GM06990 (cell line): ENCODE measurements around a stretch of chr7.

DNA sequence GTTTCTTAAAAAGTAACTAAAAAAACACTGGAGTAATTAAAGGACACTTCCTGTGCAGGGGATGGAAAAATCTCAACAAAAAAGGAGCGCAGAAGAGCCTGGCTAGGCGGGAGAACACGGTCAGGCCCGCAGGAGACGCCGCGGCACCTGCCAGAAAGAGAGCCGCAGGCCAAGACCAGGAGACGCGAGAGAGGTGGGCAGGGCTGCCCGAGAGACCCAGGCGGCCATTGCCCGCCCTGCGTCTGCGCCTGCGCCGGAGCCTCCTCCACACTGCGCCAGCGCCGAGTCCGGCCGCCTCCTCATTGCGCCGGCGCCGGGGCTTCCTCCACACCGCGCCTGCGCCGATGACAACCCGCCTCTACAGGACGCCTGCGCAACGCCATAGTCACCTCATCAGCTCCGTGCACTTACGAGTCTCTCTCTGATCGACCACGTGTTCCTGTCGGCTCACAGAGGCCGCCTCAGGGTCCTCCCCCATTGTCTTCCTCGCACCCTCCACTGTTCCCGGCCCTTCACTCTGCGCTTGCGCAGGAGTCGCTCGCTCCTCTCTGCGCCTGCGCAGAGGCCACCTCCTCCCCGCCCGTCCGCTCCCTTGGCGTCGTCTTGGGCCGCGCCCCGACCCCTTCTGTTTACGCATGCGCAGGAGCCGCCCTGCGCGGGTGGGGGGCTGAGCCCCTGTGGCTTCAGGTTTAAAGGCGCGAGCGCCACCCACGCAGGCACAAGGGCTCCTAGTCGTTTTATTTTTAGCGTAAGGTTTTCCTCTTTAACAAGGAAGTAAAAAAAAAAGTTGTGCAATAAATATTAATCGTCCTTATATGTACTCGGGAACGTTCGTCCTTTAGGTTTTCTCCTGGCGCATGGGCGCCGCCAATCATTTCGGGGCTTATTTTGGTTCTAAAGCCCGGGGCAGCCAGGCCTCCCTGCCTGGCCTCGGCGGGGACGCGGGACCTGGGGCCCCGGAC lies 43.2 kb upstream of the FAM20C start:
- RRBS: 6% methylated on average over 6 of the region's 81 CpGs

GRCh38 chr7:155431-156058 lies 36.8 kb upstream of the FAM20C start:
- RRBS: no CpG with 5 or more reads among the region's 4 CpGs

GRCh38 chr7:187047-187713 lies 5.2 kb upstream of the FAM20C start:
- RRBS: no CpG with 5 or more reads among the region's 28 CpGs

DNA sequence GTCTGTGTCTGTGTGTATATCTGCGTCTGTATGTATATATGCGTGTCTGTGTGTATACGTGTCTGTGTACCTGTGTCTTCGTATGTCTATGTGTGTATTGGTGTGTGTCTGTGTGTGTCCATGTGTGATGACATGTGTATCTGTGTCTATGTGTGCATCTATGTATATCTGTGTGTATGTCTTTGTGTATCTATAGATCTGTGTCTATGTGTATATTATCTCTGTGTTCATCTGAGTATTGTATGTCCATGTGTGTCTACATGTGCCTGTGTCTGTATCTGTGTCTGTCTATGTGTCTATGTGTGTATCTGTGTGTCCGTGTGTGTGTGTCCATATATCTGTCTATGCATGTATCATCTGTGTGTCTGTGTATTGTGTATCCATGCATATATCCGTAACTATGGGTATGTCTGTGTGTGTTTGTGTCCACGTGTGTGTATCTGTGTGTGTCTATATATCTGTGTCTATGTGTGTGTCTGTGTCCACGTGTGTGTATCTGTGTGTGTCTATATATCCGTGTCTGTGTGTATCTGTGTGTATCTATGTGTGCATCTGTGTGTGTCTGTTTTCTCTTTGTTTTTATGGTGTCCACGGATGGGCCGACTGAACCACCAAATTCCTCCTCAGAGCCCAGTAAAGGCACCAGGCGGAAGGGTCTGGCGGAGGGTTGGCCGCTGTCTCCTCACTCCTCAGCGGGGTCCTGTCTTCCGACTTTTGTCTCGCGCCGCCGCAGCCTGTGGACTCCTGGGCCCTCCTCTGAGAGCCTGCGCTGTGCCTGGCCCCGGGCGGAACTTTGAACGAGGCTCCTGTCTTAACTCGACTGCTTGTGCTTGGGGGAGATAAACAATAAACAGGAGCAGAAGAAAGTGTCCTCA lies 2.5 kb upstream of the FAM20C start:
- RRBS: no CpG with 5 or more reads among the region's 25 CpGs

DNA sequence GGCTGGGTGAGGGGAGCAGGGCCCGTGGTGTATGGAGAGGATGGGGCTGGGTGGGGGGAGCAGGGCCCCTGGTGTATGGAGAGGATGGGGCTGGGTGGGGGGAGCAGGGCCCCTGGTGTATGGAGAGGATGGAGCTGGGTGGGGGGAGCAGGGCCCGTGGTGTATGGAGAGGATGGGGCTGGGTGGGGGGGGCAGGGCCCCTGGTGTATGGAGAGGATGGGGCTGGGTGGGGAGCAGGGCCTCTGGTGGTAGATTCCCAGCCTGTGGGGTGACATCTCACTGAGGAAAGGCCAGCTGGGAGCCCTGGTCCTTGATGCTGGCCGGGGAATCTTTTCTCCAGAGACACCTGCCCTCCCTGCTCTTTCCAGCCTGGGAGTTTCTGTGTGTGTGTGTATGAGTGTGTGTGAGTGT lies 23.9 kb downstream of the FAM20C start:
- RRBS: no CpG with 5 or more reads among the region's 3 CpGs

DNA sequence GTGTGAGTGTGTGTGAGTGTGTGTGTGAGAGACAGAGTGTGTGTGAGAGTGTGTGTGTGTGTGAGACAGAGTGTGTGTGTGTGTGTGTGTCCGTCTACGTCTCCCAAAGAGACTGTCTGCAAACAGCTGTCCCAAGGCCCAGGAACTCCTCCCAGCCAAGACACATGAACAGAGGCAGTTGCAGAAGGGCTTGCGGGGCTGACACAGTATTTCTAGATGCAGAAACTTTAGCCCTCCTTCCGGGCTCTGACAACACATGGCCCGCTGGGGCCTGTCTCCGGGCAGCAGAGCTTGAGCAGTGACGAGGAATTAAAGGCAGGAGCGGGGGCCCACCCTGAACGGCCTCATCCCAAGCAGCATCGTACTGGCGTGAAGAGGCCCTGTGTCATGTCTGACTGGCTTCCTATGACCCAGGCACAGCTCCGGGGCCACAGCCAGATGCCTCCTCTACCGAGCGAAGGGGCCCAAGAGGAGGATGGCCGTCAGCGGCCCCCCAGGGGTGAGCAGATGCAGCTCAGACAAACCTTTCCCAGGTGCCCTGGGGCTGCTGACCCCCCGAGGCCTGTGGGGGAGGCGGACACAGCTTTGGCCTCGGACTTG lies 24.4 kb downstream of the FAM20C start:
- RRBS: no CpG with 5 or more reads among the region's 19 CpGs

DNA sequence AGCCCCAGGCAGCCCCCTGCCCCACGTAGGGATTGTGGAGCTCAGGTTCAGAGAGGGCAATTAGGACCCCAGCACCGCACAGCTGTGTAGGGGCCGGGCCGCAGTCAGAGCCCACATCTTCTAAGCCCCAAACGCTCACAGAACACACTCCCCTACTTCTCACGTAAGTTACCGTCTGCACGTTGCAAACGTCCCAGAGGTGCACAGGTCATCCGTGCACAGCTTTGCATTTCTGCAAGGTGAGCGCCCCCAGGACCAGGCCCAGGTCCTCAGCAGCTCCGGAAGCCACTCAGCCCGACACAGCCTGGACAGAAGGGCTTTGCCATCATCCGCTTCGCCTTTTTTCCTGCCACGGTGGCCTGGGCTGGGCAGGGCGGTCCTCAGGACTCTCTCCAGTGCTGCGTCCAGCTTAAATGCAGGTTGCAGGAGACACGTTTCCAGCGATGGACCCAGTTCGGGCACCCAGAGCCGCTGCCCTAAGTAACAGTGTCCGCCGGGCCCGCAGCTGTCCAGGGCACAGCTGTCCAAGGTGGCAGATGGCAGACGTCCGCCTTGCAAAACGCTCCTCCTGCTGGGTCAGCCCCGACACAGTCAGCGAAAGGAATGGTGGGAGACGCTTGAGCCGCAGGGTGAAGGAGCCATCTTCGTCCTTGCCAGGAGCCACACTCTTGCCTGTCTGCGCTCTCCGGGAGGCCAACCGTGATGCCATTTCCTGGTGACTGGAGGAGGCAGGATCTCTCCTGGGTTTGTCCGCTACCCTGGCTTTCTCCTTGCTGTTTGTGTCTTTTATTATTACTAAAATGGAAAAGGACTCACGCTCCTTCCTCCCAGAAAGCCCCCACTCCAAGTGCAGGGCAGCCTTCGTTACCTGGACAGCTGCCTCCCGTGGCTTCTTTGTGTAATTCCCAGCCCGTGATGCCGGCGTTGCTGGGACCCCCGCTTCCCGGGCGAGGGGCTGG lies 37.0 kb upstream of the FOXL3 start:
- RRBS: 64% methylated on average over 2 of the region's 46 CpGs

GRCh38 chr7:294342-295077 lies 4.5 kb downstream of the FOXL3 start:
- RRBS: 47% methylated on average over 7 of the region's 25 CpGs

- RRBS: no CpG with 5 or more reads among the region's 9 CpGs
These were observed 33.4 kb downstream of the FOXL3 start for GRCh38 chr7:323446-323764.

- RRBS: 85% methylated on average over 5 of the region's 23 CpGs
These were observed 43.5 kb downstream of the FOXL3 start for GRCh38 chr7:333495-333892.

DNA sequence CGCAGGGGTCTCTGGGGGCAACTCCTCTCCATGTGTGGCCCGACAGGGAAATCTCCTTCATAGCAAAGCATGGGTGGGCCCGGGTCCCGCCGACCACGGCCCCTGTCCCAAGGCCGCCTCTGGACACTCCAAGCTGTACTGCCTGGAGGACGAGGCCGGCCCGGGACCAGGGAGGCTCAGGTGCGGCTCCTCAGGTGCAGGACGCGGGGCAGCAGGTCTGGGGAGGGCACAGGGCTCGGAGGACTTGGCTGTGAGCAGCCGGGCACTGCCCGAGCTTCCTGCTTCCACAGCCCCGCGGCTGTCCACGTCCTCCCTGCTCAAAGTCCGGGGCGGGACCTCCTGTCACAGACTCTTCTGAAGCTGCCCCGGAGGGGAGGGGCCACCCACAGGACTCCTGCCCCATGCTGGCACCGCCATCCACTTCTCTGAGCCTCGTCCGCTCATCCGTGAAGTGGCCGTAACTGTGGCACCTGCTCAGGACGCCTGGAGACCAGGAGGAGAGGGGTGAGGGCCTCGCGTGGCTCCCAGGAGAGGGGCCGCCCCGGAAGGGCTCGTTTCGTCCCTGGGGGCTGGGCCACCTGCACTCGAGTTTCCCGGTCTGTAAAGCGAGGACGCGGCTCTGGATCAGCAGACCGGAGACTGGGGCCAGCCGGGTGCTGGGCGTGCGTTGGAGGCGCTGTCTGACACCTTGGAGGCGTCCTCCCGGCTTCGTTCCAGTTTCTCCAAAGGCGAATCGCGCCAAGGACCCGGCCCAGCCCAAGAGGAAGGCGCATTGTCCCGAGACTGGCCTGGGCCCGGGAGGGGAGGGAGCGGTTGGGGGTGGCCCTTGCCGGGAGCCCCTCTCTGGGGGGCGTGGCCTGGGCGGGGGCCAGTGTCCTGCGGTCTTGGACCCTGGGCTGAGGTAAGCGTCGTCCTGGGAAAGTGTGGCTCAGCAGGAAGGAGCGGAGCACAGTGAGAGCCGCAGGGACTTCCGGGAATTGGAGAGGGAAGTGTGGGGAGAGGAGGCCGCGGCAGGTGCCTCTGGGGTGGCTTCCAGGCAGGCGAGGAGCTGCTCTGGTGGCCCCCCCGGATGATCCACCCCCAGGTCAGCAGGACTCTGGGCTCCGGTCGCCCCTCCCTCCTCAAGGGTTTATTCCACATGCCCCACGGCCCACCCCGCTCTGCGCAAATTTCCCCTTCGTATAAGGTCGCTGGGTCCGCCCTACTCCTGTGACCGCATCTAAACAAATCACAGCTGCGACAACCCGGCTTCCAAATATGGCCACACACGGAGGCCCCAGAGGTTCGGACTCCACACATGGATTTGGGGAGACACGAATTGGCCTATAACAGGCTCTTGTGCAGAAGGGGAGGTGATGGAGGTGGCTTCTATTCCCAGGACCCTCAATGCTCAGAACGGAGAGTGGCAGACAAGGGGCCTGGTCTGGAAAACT lies 89.6 kb downstream of the FOXL3 start:
- RRBS: 33% methylated on average over 41 of the region's 83 CpGs

DNA sequence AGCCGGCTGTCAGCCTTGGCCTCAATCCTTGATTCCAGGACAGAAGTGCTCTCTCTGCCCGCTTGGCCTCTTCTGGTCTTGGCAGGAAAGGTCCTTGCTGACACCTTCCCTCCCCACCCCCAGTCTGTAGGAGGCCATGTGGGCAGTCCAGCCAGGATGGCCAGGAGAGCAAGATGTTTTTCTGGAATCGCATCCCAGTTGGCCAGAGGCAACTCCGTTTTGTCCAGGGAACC lies 101.0 kb downstream of the PDGFA start:
- RRBS: no CpG with 5 or more reads among the region's 4 CpGs

DNA sequence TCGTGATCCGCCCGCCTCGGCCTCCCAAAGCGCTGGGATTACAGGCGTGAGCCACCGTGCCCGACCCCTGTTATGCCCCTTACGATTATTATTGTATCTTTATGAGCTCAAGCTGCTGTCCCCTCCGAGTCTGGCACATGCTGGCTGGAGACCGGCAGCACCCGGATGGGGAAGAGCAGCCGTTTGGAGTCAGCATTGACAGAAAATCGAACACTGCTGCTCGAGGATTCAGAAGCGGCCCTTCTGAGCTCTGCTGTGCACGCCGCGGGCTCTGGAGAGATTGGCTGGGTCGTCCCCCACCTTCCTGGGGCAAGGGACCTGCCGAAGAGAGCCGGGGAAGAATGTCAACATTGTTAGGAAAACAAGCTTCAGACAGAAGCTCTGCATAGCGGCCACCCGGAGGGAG lies 84.9 kb downstream of the PDGFA start:
- RRBS: no CpG with 5 or more reads among the region's 24 CpGs

DNA sequence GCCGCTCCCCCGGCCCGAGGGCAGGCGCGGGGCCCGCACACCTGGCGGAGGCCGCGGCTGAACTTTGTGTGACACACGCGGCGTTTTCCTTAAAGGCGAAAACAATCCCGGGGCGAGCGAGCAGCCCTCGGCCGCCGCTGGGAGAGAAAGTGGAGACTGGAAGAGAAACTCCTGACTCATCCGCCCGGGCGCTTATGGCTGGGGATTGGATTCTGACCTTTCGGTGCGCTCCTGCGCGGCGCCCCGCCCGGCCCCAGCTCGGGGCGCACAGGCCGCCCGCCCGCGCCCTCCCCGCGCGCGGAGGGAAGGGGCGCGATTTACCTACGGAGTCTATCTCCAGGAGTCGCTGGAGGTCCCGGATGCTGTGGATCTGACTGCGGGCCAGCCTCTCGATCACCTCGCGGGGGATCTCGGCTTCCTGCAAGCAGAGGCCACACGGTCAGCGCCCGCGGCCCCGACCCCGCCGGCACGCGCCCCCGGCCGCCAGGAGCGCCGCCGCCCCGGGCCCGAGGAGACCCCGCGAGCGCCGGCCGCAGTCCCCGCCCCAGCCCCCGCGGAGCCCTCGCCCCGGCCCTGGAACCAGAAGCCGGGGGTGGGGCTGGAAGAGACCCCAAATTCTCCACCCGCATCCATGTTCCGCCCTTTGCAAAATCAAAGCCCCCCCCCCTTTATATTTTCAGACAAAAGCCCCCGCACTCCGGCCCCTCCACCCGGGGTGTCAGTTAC lies 2.4 kb downstream of the PDGFA start:
- RRBS: 5% methylated on average over 46 of the region's 81 CpGs

- RRBS: 4% methylated on average over 39 of the region's 79 CpGs
These were observed 1.6 kb downstream of the PDGFA start for GRCh38 chr7:517799-518741.

GRCh38 chr7:728005-728385 lies 914 bp upstream of the PRKAR1B start:
- RRBS: no CpG with 5 or more reads among the region's 11 CpGs

GRCh38 chr7:779919-780399 lies 52.3 kb upstream of the SUN1 start:
- RRBS: no CpG with 5 or more reads among the region's 19 CpGs

DNA sequence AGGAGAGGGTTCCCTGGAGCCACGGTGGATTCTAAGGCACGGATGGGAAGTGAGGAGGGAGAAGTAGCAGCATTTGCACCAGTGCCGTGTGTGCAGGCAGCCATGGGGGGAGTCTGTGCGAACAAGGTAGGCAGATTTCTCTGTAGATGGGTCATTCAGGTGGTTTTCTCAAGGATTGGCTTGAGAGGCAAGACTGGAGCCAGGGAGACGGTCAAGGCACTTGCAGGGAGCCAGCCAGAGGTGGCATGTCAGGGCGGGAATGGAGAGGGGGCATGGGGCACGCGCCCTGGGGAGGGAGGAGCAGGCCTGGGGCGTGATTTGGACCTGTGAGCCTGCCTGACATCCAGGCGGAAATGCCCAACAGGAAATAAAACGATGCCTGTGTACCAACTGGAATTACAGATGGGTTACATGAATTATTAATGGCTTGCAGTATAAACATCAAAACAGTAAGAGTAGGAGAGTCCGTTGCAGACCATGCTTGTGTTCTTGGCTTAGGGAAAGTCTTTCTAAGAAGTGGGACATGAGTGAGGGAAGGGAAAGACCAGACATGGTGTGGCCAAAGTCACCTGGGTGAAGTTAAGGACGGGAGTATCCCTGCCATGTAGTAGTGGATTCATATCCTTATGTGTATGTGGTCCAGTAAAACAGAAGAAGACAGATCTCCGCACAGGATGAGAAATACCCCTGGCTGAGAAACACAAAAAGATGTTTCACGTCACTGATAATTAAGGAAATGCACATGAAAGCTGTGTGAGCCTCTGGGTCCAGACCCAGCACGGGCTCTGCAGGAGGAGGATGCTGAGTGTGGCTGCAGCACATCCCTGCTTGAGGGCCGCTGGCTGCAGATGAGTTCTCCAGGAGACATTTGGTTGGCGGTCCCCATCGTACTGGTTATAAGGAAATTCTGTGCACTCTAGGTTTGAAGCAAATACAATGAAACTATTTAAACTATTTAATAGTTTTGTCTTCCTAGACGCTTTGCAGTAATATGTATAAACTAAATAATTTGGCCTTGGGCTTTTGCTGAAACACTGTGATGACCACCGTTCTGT lies 8.4 kb upstream of the SUN1 start:
- RRBS: no CpG with 5 or more reads among the region's 21 CpGs

GRCh38 chr7:837077-837625 lies 4.9 kb downstream of the SUN1 start:
- RRBS: 100% methylated on average over 2 of the region's 16 CpGs

- RRBS: no CpG with 5 or more reads among the region's 18 CpGs
These were observed 20.5 kb upstream of the GET4 start for GRCh38 chr7:855841-856210.